Subcutaneous adipose tissue (tissue), 3 donors: Measurements from ENCODE around the gene TMOD1.

DNA sequence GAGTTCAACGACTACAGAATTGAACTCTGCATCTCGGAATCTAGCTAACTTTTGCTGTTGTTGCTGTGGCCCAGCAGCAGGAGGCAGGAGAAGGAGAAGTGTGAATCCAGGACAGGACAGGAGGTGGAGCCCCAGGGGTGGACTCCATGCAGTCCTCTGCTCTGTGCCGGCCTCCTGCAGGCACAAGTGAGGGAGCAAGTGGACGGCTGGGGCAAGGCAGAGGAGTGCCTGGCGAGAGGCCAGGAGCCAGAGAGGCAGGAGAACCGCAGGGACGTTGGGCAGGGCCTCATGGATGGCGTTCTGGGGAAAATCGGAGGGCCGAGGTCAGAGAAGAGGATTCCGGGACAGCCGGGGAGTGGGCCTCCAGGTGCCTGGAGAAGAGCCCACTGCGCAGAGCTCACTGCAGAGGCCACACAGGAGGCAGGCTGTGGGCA is 214.1 kb downstream of the FANCC start:
- PRO-cap = no peak
- RAMPAGE, long total RNA, 3 experiments = no peak in any of the 3 experiments

DNA sequence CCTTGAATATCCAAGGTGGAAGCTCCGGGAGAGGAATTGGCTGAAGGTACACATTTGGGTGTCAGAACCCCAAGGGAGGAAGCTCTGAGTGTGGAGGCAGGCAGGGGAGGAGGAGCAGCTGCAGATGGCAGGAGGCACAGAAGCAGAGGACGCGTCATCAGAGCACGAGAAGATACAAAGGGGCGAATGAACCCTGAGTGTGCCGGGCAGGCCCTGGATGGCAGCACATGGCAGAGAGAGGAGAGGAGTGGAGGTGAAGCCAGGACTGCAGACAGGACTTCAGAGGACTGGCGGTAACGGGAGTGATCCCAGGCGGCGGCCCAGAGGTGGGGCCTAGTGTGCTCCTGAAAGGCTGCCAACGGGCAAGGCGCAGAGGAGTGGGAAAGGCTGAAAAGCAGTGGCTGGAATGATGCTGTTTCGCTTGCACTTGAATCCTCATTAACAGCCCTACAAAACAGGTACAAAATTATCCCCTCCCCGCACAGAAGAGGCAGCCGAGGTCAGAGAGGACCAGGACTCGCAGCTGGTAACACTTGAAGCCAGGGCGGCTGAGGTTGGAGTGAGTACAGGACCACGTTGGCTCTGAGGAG is 179.7 kb downstream of the FANCC start:
- PRO-cap = no peak
- RAMPAGE, long total RNA, 3 experiments = no peak in any of the 3 experiments

DNA sequence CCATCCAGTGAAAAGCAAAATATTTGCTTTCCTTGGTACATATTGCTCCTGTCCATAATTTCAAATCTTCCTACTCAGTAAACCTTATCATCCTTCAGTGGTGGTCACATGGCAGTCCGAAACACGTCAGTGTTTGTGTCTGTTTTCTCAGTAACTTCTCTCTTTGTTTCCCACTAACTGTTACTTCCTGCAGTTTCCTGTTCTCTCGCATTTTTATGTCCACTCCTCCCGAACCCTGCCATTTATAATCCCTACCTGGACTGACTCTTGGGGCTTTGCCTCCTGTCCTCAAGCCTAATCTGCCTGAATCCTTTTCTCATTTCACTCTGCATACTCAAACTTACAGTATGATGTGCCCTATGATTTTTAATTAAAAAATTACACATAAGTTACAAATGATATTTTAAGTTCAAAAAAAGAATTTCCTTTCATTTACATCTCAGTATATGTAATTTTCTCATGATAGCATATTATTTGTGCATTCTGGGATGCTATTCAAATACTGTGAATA is 128.9 kb downstream of the FANCC start:
- PRO-cap = no peak
- RAMPAGE, long total RNA, 3 experiments = no peak in any of the 3 experiments

- PRO-cap = unidirectional peak, minus-strand start at chr9:95426857
- RAMPAGE, long total RNA, 3 experiments = no peak in any of the 3 experiments
Observed at GRCh38 chr9:95426568-95427182, 82.4 kb downstream of the PTCH1 start.

DNA sequence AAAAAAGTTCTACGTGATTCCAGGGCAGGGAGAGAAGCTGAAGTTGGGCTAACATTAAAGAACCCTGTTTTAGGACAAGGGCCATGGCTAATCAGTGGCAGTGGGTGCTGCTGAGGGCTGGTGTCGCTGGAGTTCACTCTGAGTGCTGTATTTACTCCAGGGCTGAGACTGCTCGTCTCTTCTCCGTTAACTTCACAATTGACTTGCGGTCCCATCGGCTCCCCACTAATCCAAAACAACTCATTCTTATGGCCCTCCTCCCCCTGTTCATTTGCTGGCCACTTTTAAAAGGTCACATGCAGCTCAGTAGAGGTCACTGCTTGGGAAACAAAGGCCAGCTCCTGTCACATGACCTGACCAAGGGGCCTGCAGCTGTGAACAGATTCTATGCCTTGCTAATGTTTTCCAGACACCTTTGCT is 30.8 kb downstream of the PTCH1 start:
- PRO-cap = no peak
- RAMPAGE, long total RNA, 3 experiments = no peak in any of the 3 experiments

DNA sequence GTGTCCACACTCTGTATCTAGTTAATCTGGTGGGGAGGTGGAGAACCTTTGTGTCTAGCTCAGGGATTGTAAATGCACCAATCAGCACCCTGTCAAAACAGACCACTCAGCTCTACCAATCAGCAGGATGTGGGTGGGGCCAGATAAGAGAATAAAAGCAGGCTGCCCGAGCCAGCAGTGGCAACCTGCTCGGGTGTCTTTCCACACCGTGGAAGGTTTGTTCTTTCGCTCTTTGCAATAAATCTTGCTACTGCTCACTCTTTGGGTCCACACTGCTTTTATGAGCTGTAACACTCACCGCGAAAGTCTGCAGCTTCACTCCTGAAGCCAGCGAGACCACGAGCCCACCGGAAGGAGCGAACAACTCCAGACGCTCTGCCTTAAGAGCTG is 172.0 kb upstream of the PTCH1 start:
- PRO-cap = no peak
- RAMPAGE, long total RNA, 3 experiments = no peak in any of the 3 experiments

DNA sequence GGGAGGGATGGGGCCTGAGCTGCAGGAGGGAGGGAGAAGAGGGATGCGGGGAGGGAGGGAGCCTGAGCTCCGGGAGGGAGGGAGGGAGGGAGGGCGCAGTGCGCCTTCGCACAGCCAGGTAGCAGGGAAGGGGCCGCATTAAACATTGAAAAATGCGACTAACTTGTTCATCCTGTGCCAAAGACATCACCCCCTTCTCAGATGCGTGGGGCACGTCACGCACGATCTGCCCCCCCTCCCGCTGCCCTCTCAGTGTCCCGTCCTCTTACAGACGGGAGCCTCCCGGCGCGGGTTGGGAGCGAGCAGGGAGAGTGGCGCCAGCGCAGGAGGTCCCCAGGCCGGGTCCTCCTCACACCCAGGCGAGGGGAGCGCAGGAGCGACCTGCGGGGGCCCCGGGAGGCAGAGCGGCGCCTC is 123.6 kb upstream of the ERCC6L2 start:
- PRO-cap = no peak
- RAMPAGE, long total RNA, 3 experiments = no peak in any of the 3 experiments

DNA sequence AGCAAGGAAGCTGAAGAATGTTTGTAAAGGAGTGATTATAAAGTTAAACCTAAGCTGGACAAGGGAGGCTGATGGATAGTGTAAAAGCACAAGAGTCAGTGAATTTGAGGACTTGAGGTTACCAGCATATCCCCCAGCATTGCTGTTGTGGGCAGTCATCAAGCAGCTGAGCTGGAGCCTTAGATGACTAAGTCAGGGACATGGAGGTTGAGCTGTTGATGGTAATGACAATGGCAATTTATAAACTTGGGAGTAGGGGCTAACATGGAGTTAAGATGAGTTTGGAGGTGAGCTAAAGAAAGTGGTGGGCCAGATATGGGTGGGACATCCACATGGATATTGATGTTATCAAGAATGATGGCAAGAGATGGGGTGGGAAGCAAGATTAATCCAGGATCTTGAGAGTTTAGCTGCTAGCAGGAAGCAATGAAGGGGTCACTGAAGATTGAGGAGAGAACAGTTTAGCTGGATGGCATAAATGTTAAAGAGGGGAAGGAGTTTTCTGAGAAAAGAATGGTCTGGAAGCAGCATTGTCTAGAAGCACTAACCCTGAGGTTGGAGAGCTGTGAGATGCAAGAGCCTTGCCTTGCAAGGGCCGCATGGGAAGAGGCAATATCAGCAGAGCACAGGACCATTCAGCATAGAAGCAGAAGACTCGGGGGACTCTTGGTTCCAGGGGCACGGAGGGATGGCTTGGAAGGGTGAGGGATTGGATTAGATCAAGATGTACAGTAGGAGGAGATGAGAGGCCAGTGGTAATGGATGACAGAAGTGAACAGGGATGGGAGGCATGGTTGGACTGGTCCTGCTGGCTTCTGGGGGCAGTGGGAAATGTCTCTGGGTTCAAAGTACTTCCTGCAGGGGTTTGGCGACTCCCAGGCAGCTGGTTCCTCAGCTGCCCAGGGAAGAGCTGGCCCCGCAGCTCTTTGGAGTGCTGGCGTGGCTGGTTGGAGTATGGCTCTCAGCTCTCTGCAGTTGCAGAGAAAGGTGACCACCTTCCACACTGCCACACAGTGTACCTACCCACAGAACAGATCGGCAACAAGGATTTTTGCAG is 131.9 kb downstream of the ERCC6L2 start:
- PRO-cap = no peak
- RAMPAGE, long total RNA, 3 experiments = no peak in any of the 3 experiments

DNA sequence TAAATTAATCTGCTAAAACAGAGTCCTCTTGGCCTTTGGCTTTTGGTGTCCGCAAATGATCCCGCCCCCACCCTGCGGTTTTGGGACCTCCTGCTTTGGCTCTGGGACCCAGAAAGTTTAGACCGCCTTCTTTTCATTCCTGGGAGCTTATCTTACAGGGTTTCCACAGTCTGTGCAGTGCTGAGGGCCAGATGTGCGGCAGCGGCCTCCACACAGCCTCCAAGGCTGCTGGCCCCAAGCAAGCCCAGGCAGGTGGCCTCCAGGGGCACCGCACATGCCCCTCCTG is 191.5 kb downstream of the ERCC6L2 start:
- PRO-cap = no peak
- RAMPAGE, long total RNA, 3 experiments = no peak in any of the 3 experiments

- PRO-cap = no peak
- RAMPAGE, long total RNA, 3 experiments = no peak in any of the 3 experiments
Observed at GRCh38 chr9:96246222-96246583, 55.8 kb downstream of the HSD17B3 start.

- PRO-cap = no peak
- RAMPAGE, long total RNA, 3 experiments = no peak in any of the 3 experiments
Observed at GRCh38 chr9:96391044-96391709, 7.7 kb upstream of the SLC35D2 start.

GRCh38 chr9:96399068-96399532 is 15.6 kb upstream of the SLC35D2 start:
- PRO-cap = no peak
- RAMPAGE, long total RNA, 3 experiments = no peak in any of the 3 experiments

- PRO-cap = no peak
- RAMPAGE, long total RNA, 3 experiments = no peak in any of the 3 experiments
Observed at GRCh38 chr9:96649413-96649857, 5.7 kb downstream of the PRXL2C start.

GRCh38 chr9:96875728-96876183 is 21.4 kb upstream of the ZNF782 start:
- PRO-cap = no peak
- RAMPAGE, long total RNA, 3 experiments = no peak in any of the 3 experiments

GRCh38 chr9:96892733-96893052 is 36.0 kb upstream of the NUTM2G start:
- PRO-cap = no peak
- RAMPAGE, long total RNA, 3 experiments = start-site peak on the minus strand in 1 of 3 experiments, at chr9:96892901-96892917 at its widest, 8 reads per replicate

- PRO-cap = no peak
- RAMPAGE, long total RNA, 3 experiments = no peak in any of the 3 experiments
Observed at GRCh38 chr9:96996715-96997198, 42.2 kb downstream of the CTSV start.

DNA sequence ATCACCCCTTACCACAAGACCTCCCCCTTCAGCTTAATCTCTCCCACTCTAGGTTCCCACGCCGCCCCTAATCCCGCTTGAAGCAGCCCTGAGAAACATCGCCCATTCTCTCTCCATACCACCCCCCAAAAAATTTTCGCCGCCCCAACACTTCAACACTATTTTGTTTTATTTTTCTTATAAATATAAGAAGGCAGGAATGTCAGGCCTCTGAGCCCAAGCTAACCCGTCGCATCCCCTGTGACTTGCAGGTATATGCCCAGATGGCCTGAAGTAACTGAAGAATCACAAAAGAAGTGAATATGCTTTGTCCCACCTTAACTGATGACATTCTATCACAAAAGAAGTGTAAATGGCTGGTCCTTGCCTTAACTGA is 88.1 kb upstream of the CCDC180 start:
- PRO-cap = no peak
- RAMPAGE, long total RNA, 3 experiments = no peak in any of the 3 experiments

DNA sequence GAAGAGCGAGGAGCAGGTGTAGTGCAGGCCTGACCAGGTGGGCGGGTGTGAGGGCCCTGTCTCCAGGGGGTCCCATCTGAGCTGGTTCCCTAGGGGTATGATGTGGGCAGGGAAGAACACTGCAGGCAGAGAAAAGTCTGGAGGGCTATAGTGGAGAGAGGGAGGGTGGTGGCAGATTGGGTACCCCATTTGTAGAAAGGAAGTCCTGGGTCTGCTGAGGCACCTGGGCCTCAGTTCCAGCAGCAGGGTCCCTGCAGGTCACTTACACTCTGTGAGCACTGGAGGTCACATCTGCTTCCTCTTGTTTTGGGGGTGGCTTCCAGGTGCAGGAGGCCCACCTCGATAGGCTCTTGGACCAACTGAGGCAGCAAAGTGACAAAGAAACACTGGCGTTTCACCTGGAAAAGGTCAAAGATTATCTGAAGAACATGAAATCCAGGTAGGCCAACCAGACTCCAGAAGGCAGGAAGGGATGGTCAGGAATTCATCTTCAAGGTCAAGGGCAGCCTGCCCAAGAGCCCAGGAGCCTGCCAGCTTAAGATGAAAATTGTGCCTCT is 18.9 kb downstream of the CCDC180 start:
- PRO-cap = no peak
- RAMPAGE, long total RNA, 3 experiments = no peak in any of the 3 experiments

DNA sequence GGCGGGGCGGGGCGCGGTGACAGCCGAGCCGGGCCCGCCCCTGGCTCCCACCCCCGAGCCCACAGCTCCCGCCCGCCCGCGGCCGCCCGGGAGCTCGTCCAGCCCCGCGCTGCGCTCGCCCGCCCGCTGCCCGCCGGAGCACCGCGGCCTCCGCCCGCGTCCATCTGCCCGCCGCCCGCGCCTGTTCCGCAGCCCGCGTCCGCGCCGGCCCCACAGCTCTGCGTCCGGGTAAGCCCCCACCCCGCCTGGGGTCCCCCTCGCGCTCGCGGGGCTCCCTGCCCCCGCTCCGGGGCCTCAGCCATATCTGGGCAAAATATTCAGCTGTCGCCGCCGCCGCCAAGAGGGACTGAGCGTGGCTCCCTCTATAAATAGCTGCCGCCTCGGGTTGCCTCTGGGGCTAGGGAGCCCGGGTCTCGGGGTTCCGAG is at the start of gene TMOD1:
Gene TMOD1 (plus strand): TSS at position 91 of the 426 bp plus-strand sequence.
- PRO-cap = bidirectional peak, plus-strand start at position 91 of the sequence, minus-strand start outside the sequence; bidirectional peak, plus-strand start at position 394 of the sequence, minus-strand start outside the sequence
- RAMPAGE, long total RNA, 3 experiments = start-site peak on the plus strand in 1 of 3 experiments, centred at position 152 of the sequence, 11 reads per replicate

- PRO-cap = bidirectional peak, plus-strand start at chr9:97555554, minus-strand start at chr9:97555324
- RAMPAGE, long total RNA, 3 experiments = no peak in any of the 3 experiments
Observed at GRCh38 chr9:97555053-97555691, 53.7 kb downstream of the TMOD1 start.